AG04449 (cell line): ENCODE data around the genes HAPLN2, HDGF and LRRC71.

DNA sequence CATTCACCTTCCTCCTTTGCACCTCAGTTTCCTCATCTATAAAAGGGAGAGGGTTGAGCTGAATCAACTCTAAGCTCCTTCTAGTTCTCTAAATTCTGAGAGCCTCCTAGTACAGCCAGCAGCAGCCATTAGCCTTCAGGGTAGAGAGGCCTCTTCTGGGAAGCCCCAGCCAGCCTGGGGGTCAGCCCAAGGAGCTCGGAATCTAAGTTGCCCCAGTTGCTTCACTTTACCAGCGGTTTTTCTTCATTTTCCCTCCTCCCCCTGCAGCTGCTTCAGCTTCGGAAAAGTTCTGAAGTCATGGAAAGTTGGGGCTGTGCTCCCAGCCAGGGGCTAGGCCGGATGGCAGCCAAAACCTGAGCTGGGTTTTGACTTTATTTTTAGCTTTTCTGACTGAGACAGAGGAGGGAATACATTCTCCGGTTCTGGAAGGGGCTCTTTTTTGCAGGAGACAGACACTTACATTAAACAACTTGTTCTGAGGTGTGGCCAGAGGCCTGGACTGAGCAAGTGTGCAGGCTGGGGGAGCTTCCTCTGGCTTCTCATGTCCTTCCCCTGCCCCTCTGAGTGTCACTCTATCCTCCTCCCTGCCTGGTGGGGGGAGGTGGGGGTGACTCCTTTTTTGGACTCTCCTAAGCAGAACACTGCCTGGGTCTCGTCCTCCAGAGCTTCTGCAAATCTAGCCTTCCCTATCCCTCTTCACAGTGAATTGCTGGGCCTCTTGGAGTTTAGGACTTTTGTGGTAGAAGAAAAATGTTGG lies 14.4 kb downstream of the LMNA start:
- RRBS, result 8% methylated on average over 1 of the region's 6 CpGs

GRCh38 chr1:156135786-156136744 lies 17.3 kb upstream of the SEMA4A start:
- RRBS, result no CpG with 5 or more reads among the region's 36 CpGs

GRCh38 chr1:156239469-156240136 lies 2.4 kb upstream of the BGLAP start:
- RRBS, result no CpG with 5 or more reads among the region's 6 CpGs

GRCh38 chr1:156246922-156247297 lies 946 bp downstream of the PAQR6 start:
- RRBS, result no CpG with 5 or more reads among the region's 7 CpGs

DNA sequence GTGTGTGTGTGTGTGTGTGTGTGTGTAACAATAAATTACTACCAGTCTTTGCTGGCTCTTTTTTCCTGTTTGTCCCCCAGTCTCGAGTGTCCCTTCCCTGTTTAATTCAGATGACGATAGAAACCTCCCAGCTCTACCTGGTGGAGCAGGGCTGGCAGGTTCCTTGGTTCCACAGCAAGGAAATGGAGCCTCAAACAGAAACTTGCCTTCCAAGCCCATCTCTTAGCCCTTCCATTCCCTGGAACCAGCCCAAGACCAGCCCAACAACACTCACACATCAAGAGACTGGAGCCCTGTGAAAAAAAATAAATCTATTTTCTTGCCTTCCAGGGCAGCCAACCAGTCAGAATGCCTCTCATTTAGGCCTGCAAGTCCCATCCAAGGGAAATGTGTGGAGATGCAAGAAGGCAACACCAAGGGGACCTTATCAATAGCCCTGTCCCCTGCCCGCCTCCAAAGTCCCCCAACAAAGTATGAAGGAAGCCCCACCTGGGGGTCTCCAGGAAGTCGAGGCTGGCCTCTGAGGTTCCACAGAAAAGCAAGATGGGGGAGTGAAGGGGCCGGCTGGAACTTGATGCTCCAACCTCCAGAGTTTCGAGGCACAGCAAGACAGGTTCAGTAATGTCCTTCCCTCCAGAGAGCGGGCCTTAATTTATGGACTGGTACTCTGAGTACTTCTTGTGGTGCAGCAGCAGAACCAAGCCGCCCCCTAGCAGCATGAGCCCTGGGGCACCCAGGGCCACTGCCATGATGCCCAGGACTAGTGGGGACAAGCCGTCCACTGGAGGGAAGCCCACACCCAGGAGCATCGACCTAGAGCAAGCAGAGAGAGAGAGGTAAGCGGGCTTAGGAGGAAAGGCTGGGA lies 2.9 kb downstream of the GLMP start:
- RRBS, result no CpG with 5 or more reads among the region's 11 CpGs

DNA sequence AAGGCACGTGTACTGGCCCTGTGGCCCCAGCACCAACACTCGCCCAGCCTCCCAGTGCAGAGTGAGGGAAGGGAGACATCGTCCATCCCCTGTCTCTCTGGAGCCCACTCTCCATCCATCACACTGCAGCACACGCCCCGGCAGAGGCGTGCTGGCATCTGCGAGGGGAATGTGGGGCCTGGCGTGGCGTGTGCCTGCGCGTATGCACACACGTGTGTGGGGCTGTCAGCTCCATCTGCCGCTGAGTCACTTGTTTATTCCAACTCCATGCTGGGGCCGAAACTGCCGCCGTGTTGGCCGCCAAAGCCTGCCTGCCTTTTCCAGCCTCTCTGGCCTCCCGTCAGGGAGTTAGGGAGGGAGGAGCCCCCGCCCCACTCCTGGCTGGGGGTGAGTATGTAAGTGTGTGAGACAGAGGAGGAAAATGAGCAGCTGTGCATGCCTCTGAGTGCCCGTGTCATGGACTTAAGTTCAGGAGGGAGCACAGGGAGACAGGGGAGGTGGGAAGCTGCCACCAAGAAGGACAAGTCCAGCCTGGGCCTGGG lies 25.0 kb downstream of the MEF2D start:
- RRBS, result no CpG with 5 or more reads among the region's 20 CpGs

- RRBS, result 18% methylated on average over 1 of the region's 10 CpGs
These were observed 3.5 kb downstream of the MEF2D start for GRCh38 chr1:156496974-156497523.

GRCh38 chr1:156602601-156603007 lies 11.0 kb downstream of the NAXE start:
- RRBS, result no CpG with 5 or more reads among the region's 8 CpGs

GRCh38 chr1:156619248-156619707 lies at the start of gene HAPLN2:
Gene HAPLN2, plus strand, starts transcription at chr1:156619415.
- RRBS, result no CpG with 5 or more reads among the region's 7 CpGs

DNA sequence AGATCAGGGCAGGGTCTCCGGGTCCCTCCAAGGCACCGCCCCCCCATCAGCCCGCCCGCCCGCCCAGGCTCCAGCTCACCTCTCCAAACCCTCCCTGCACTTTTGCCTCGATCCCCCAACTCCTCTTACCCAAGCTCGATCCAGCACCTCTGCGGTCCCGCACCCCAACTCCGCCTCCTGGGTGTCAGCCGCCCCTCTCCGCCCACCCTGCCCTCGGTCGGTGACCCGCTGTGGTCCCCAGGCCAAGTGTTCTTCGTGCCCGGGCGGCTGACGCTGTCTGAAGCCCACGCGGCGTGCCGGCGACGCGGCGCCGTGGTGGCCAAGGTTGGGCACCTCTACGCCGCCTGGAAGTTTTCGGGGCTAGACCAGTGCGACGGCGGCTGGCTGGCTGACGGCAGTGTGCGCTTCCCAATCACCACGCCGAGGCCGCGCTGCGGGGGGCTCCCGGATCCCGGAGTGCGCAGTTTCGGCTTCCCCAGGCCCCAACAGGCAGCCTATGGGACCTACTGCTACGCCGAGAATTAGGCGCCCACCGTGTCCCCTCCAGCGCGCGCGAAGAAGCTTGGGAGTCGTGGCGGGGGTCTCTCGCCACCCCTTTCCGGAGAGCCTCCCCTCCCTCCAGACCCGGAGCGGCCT lies 5.8 kb downstream of the HAPLN2 start:
- RRBS, result 7% methylated on average over 7 of the region's 59 CpGs

GRCh38 chr1:156662098-156662790 lies 15.0 kb downstream of the NES start:
- RRBS, result no CpG with 5 or more reads among the region's 10 CpGs

- RRBS, result 83% methylated on average over 3 of the region's 9 CpGs
These were observed 3.6 kb upstream of the ISG20L2 start for GRCh38 chr1:156732101-156732569.

GRCh38 chr1:156748226-156749010 lies 3.1 kb downstream of the HDGF start:
- RRBS, result 13% methylated on average over 1 of the region's 7 CpGs

GRCh38 chr1:156750962-156751983 lies at the start of gene HDGF:
Gene HDGF, minus strand, starts transcription at chr1:156751675.
- RRBS, result 1% methylated on average over 81 of the region's 127 CpGs

DNA sequence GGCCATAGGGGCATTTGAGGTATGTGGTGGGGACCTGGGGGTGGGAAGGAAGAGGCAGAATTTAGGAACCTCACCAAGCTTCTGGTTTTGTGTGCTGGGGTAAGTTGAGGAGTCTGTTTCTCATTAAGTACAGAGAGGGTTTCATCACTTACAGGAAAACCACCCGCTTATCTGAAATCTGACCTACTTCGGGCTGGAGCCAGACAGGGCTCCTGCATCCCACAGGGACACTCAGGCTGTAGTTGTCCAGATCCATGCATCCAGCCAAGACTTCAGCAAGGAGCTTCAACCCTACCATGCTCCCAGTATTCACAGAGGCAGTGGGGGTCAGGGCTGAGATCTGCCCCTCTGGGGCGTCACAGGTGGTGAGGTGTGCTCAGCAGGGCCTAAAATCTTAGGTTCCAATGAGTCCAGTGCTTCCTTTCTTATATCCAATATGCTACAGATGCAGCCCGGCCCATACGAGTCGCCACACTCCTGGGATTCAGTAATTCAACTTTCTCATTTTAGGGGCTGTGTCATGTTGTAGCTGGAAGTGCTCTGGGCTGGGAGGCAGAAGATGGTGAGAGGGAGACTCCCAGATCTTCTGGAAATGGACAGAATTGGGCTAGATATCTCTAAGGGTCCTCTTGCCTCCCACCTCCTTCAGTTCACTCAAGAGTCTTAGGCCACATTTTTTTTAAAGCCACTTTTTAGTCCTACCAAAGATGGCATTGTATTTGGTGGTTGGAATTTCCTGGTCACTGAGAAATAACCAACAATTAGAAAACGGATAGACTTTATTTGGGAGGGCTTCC lies 14.9 kb downstream of the SH2D2A start:
- RRBS, result no CpG with 5 or more reads among the region's 7 CpGs

DNA sequence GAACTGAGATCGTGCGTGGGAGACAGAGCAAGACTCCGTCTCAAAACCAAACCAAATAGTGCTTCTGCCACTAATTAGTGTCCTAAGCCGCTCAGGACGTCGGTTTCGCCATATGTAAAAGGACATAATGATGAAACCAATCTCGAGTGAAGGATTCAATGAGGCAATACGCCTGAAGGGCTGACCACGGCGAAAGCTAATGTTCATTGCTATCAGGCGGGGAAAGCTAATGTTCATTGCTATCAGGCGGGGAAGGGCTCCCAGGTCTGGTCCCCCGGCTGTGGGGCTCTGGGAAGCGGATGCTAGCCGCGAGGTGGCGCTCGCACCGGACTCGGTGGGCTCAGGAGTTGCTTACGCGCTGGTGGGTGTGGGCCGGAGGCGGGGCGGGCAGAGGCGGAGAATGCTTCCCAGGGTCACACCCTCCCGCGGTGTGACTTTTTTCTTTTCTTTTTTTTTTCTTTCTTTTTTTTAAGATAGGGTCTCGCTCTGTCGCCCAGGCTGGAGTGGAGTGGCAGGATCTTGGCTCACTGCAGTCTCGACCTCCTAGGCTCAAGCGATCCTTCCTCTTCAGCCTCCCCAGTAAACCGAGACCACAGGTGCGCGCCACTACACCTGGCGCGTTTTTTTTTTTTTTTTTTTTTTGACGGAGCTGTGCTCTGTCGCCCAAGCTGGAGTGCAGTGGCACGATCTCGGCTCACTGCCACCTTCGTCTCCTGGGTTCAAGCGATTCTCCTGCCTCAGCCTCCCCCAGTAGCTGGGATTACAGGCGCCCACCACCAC lies 1.2 kb upstream of the PEAR1 start:
- RRBS, result 4% methylated on average over 11 of the region's 45 CpGs

- RRBS, result no CpG with 5 or more reads among the region's 76 CpGs
These were observed at the start of gene LRRC71 for GRCh38 chr1:156920169-156921184. Gene LRRC71, plus strand, starts transcription at chr1:156920632.

GRCh38 chr1:157055698-157056109 lies 10.2 kb upstream of the ARHGEF11 start:
- RRBS, result no CpG with 5 or more reads among the region's 5 CpGs